ENCODE measurements around a stretch of chr5.

GRCh38 chr5:56671455-56671992, 143.8 kb upstream of the MAP3K1 start:
- PRO-cap, 3 experiments = no peak in any of the 3 experiments
- RAMPAGE, long total RNA = no peak

GRCh38 chr5:56814156-56814818, 1.1 kb upstream of the MAP3K1 start:
- PRO-cap, 3 experiments = no peak in any of the 3 experiments
- RAMPAGE, long total RNA = no peak

- PRO-cap, 3 experiments = no peak in any of the 3 experiments
- RAMPAGE, long total RNA = no peak
These were observed 3.8 kb downstream of the MAP3K1 start for GRCh38 chr5:56818927-56819725.

DNA sequence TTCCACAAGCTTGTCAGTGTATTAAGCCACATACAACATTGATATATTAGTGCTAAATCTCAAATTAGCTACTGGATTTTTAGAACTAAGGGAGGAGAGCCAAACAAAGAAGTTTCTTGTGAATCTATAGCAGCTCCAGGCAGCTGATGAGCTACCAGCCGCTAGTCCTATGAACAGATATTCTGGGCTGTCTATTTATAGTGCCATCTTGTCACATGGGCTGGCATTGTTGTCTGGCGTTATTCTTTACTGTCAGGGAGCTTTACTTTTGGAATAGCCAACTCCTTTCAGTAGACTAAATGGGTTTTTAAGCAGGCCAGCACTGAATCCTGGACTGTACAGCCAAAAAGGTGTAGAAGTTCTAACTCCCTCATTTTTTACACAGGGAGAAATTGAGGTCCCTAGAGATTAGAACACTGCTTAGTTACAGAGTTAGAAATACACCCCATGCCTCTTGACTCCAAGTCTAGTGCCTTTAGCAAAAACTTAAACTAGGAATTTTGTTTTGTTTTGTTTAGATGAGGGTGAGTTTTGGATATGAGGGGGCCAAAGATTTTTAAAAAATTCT, 171.4 kb upstream of the ACTBL2 start:
- PRO-cap, 3 experiments = no peak in any of the 3 experiments
- RAMPAGE, long total RNA = no peak

DNA sequence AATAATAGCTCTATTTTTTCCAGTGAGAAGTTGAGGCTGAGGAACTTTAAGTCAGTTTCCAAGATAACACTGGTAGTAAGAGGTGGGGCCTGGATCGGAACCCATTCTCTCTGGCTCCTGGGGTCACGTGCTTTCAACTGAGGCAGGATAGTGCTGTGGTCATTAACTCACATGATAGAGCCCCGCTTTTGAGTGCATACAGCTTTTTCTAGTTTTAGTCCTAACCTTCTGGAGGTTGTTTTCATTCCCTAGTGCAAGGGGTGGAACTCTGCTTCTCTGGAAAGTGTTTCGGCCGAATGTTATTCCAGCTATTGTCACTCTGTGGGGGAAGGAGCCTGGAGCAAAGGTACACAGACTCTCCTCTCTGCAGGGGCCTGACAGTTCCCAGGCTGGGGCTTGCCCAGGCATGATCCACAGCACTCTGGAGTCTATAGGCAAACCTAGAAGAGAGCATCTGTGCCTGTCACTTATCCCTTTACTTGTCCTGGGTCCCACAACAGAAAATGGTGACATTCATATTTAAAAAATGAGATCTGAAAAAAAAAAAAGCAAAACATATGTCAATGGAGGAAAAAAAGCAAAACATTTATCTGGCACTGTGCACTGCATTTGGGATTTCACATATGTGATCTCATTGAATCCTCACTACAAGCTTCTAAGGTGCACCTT, 352.5 kb upstream of the ACTBL2 start:
- PRO-cap, 3 experiments = no peak in any of the 3 experiments
- RAMPAGE, long total RNA = no peak

GRCh38 chr5:58999593-59000443, 416.9 kb downstream of the RAB3C start:
- PRO-cap, 3 experiments = peak in 1 of 3 experiments; most common plus-strand start chr5:59000103 (in 1); most common minus-strand start chr5:58999985 (in 1)
- RAMPAGE, long total RNA = no peak

GRCh38 chr5:59040095-59040867, 457.4 kb downstream of the RAB3C start:
- PRO-cap, 3 experiments = no peak in any of the 3 experiments
- RAMPAGE, long total RNA = no peak

- PRO-cap, 3 experiments = no peak in any of the 3 experiments
- RAMPAGE, long total RNA = no peak
These were observed 559.0 kb downstream of the RAB3C start for GRCh38 chr5:59141864-59142229.

- PRO-cap, 3 experiments = no peak in any of the 3 experiments
- RAMPAGE, long total RNA = no peak
These were observed 535.0 kb downstream of the PDE4D start for GRCh38 chr5:59358495-59359025.

DNA sequence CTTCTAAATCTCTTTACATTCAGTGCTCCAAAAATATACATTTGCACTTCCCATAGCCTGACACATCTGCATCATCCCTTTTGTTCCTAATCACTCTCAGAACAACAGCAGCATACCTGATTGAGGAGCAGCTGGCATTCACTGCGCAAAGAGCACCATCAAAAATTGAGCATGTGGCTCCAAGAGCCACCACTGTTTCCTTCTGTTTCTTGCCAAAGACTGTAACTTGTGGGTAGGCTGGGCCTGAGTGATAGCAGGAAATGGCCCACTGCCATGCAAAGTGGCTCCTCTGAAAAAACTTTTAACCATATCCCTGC, 355.2 kb upstream of the PDE4D start:
- PRO-cap, 3 experiments = no peak in any of the 3 experiments
- RAMPAGE, long total RNA = no peak

DNA sequence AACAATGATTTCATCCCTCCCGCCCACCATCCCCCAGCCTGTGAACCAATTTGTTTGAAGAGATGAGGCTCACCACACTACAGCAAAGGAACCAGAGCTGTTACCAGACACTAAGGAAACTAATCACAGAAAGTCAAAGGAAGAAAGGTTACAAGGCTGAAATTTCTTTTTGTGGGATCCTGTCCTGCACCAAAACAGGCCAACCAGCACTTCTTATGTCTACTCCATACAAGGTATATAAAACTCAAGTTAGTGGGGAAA, 158.4 kb downstream of the DEPDC1B start:
- PRO-cap, 3 experiments = no peak in any of the 3 experiments
- RAMPAGE, long total RNA = no peak

GRCh38 chr5:60699114-60699393, 912 bp downstream of the DEPDC1B start:
- PRO-cap, 3 experiments = no peak in any of the 3 experiments
- RAMPAGE, long total RNA = no peak

DNA sequence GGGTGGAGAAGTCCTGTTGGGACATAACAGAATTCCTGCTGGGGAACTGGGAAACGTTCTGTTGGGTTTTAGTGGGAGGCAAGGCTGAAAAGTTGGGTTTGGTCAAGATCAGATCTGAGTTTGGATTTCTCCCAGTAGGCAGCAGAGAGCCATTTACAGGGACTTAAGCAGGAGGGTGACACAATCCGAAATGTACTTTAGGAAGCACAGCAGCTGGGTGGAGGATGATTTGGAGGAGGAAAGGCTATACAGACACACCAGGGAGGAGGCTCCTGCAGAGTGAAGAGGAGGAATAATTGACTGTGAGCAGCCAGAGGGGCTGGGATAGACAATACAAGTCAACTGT, 3.1 kb upstream of the ZSWIM6 start:
- PRO-cap, 3 experiments = no peak in any of the 3 experiments
- RAMPAGE, long total RNA = no peak

- PRO-cap, 3 experiments = peak in 3 of 3 experiments; most common plus-strand start chr5:61331097 (in 1); most common minus-strand start chr5:61331642 (in 2)
- RAMPAGE, long total RNA = no peak
These were observed 823 bp upstream of the ZSWIM6 start for GRCh38 chr5:61330980-61331890.

- PRO-cap, 3 experiments = no peak in any of the 3 experiments
- RAMPAGE, long total RNA = no peak
These were observed 77.4 kb downstream of the ZSWIM6 start for GRCh38 chr5:61409340-61409880.

- PRO-cap, 3 experiments = no peak in any of the 3 experiments
- RAMPAGE, long total RNA = no peak
These were observed 115.3 kb downstream of the ZSWIM6 start for GRCh38 chr5:61446935-61448158.

DNA sequence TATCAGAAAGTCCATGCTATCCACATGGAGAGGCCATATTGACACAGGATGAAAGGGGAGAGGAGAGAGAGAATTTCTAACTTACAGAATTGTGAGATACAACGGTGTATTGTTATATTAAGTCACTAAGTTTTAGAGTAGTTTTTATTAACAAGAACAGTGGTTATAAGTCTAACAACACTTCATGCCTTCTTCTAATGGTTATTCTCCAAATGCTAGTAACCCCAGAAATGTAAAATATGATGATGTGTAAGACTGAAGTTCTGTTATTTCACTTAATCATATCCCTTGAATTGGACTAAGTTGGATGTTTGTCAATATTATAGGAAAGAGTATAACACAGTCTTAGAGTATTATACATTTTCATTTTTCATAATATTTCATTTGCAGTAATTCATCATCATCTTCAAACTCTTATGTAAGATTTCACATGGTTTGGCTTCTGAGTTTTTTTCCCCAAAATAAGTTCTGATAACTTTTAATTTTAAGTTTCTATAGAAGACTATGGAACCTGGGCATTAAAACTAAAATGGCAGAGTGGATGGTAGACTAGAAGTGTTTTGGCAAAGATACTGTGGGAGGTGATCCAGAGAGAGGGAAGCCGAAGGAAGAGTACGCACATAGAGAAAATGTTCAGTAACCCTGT, 176.9 kb downstream of the ZSWIM6 start:
- PRO-cap, 3 experiments = no peak in any of the 3 experiments
- RAMPAGE, long total RNA = no peak

GRCh38 chr5:61574921-61575580, 243.0 kb downstream of the ZSWIM6 start:
- PRO-cap, 3 experiments = no peak in any of the 3 experiments
- RAMPAGE, long total RNA = no peak

DNA sequence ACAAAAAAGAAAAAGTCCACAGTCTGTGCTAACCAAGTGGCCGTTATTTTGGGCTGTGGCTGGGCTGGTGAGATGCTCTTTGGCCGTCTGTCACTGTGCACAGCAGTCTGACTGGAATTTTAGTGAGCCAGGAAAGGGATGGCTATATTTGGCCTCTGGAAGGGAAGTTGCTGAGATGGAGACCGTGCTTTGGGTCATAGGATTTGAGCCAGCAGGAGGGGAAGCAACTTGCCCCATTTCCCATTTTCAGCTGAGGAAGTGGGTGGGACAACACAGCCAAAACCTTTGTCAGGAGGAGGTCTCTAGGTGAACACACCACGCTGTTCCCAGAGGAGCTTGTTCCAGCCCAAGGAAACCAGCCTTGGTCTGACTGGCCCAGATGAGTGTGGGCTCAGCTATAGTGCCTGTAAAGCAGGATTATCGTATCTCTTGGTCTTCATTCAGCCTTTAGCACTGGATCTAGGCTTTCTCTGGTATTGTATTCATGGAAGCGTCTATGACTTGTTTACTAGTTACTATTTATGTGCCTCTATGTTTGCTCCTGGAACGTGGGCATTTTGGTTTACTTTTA, 334.3 kb downstream of the ZSWIM6 start:
- PRO-cap, 3 experiments = no peak in any of the 3 experiments
- RAMPAGE, long total RNA = no peak

- PRO-cap, 3 experiments = no peak in any of the 3 experiments
- RAMPAGE, long total RNA = no peak
These were observed 37.7 kb upstream of the KIF2A start for GRCh38 chr5:62268369-62268613.

Data from cerebellum (tissue), 5 donors.